ENCODE data around the gene FBXL3.

DNA sequence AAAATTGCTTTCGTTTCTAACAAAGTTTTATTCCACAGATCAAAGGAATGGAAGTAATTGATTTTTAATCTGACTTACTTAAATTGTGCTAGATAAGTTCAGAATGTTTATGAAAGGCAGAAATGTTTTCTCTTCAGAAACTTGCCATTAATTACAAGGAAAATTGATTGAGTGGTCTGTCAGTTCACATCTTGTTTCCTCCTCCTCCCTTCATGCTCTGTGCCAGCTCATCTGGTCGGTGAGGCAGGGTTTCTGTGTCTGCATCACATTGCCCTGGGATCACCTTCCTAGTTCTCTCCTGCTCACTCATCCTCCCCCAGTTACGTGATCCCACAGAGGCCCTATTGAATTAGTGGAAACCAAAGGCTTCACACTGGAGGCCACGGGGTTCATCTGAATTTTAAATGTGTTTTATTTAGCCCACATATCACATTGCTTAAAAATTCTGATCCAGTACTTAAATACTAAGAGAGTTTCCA lies 378.8 kb downstream of the LMO7 start:
- RRBS = no CpG with 5 or more reads among the region's 4 CpGs

- RRBS = no CpG with 5 or more reads among the region's 3 CpGs
These were observed 450.8 kb downstream of the LMO7 start for GRCh38 chr13:76086885-76087419.

DNA sequence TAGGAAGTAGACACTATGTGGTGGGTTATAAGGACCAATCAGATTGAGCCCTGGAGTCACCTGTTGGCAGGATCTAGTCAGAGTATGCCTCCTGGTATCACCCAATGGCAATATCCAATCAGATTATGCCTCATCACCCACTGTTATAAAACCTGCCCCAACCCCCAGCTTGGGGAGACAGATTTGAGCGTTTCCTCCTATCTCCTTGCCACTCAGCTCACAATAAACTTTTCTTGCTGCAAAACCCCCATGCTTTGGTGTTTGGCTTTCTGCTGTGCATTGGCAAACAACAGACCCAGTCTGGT lies 564.2 kb downstream of the LMO7 start:
- RRBS = no CpG with 5 or more reads among the region's 1 CpG

GRCh38 chr13:76824155-76824492 lies 62.1 kb downstream of the KCTD12 start:
- RRBS = no CpG with 5 or more reads among the region's 1 CpG

GRCh38 chr13:76880463-76881548 lies 5.4 kb downstream of the KCTD12 start:
- RRBS = no CpG with 5 or more reads among the region's 4 CpGs

DNA sequence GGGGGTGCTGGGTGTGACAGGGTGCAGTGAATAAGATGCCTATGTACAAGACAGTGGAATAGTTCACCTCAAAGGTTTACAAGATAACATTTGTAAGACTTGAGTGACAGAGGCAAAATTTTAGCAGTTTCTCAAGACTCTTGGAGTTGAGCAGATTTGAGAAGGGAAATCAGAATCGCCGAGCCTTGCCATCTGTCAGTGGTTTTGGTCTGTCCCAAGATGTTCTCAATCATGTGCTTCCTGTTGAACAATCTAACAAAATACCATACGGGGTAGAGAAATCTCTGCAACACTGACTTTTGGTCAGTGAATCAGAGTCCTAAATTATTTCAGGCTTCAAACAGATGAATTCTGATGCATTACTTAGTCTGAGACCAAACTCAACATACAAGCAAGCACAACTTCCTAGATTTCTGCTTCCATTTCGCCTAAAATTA lies 3.8 kb downstream of the KCTD12 start:
- RRBS = no CpG with 5 or more reads among the region's 4 CpGs

DNA sequence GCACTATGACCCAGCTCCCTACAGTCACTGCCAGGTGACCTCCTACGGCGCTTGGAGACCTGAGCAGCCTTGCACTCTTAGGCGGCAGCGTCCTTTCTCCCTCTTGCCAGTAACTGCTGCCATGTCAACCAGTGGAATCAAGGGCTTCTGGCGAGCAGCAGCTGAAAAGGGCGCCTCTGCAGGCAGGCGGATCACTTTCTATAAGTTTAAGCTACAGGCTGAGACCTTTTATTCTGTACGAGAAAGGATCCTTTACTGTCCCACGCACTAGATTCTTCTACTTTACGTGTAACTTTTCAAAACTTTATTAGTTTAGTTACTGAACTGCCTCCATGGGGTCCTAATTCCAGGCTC lies 2.0 kb downstream of the KCTD12 start:
- RRBS = no CpG with 5 or more reads among the region's 10 CpGs

GRCh38 chr13:76886615-76886776 lies 291 bp upstream of the KCTD12 start:
- RRBS = no CpG with 5 or more reads among the region's 12 CpGs

DNA sequence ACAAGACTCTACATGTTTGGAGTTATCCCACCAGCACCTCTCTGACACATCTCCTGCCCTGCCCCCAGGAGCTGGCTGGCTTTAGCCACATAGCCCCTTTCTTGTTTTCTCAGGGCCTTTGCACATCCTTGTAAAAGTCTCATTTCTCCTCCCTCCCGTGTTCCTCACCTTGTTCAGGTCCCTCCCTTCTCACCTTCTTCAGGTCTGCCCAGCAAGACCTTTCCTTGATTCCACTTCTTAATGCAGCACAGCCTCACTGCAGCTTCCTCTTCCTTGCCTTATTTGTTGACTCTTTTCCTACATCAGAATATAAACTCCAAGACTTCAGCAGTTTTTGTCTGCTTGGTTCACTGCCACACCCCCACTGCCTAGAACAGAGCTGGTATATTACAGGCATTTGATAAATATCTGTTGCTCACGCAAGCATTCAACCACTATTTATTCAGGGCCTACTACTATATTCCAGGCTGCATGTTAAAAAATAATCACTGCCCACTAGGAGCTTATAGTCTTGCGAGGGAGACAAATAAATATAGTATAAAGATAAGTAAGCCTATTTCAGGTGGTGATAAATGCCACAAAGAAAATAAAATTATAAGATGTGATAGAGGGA lies 2.5 kb upstream of the KCTD12 start:
- RRBS = no CpG with 5 or more reads among the region's 3 CpGs

GRCh38 chr13:77026969-77027712 lies at the start of gene FBXL3:
Gene FBXL3, minus strand, starts transcription at chr13:77027159.
- RRBS = 5% methylated on average over 7 of the region's 57 CpGs

DNA sequence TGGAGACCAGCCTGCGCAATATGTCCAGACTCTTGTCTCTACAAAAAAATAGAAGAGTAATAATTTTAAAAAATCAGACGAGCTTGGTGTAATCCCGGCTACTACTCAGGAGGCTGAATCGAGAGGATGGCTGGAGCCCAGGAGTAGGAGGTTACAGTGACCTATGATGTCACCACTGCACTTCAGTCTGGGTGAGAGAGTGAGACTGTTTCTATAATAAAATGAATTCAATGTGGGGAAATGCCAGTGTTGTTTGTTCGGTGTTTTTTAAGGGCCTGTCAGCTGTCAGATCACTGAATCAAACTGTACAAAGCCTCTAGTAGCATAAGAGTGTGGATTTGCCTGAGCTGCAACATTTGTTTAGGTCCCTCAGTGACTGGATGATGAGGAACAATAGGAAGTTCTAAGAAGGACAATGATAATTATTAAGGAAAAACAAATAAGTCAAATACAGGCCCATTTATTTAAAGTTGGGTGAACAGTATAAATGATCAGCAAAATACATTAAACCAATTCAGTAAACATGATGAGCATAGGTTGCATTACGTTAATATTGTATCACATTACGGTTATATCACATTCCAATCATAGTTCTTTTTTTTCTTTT lies 1.4 kb upstream of the FBXL3 start:
- RRBS = no CpG with 5 or more reads among the region's 7 CpGs

DNA sequence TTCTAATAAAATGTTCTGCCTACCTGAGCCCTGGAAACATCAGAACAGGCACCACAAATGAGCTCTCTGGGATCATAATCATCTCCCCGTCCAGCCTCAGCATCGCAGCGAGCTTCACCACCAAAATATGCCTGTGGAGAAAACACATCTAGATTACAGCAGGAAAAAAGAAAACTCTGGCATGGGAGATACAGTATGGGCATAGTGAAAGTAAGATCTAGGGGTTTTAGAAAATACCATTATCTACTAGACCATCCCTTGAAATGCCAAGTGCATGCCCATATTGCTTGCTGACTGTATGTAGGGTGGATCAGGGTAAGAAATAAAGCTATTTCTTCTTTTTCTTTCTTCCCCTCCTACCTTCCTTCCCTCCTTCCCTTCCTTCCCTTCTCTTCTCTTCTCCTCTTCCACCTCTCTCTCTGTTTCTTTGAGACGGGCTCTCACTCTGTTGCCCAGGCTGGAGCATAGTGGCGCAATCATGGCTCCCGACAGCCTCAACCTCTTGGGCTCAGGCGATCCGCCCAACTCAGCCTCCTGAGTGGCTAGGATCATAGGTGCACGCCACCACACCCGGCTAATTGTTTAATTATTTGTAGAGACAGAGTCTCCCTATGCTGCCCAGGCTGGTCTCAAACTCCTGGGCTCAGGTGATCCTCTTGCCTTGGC lies 25.0 kb upstream of the FBXL3 start:
- RRBS = no CpG with 5 or more reads among the region's 10 CpGs

DNA sequence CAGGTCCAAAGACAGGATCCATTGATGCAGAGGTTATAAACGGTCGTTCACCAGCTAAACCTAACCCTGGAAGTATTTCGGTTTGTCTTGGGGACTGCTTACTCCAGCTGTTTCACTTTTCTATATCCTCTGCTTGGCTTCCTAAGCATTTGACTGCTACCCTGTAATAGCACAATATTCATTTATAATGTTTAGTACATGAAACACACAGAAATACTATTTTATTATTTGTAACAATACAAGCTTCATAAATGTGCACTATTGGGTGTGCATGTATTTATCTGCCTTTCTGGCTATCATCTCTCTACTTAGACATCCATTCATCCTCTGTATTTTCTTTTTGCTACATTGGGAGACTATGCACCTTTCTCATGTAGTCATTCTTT lies 26.5 kb upstream of the FBXL3 start:
- RRBS = no CpG with 5 or more reads among the region's 3 CpGs

DNA sequence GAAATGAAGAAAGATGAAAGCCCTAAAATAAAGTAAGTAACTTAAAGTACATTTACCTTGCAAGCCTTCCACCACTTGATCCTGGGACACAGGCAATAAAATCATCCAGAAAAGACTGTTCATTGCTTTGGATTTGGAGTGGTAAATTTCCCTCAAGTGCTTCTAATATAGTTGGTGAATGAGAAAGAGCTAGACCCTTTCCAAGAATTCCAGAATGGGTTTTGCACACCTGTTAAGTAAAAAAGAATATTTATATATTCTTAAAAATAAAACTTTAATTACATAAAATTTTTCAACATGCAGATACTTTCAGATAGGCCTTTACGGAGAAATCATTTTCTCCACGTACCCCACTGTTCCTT lies 130.9 kb upstream of the FBXL3 start:
- RRBS = no CpG with 5 or more reads among the region's 2 CpGs

GRCh38 chr13:77226266-77226829 lies 100.5 kb downstream of the MYCBP2 start:
- RRBS = no CpG with 5 or more reads among the region's 3 CpGs

DNA sequence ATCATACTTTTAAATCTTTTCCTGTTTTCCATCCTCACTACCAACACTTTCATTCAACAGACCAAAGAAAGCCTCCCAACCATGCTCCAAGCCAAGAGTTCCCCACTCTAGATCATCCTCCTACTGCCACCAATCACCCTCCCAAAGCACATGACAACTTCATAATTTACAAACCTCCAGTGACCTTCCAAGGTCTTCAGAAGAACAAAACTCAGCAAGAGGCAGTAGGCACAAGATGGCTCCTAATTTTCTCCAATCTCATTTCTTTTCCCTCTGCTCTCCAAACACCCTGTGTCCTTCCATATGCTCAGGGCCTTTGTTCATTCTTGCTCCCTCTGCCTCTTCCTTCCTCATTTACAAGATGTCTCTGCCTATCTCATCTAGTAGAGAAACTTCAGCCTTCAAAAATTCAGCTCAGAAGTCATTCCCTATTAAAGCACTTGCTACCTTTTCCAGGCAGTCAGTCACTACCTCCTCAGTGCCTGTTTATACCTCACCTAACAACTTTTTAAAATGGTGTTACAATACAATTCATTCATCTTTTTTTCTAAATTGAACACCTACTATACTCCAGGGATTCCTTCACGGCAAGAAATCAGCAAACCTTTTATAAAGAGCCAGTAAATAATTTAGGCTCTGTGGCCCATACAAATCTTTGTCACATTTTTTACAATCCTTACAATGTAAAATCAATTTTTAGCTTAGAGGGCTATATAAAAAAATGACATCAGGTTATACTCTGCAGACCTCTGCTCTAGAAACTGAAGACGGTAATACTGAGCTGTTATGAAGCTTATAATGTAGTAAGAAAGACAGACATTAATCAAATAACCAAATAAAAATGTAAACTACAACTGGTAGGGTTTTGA lies 75.1 kb downstream of the MYCBP2 start:
- RRBS = no CpG with 5 or more reads among the region's 2 CpGs

- RRBS = no CpG with 5 or more reads among the region's 3 CpGs
These were observed 26.7 kb downstream of the MYCBP2 start for GRCh38 chr13:77300178-77300623.

GRCh38 chr13:77533657-77534333 lies 1.7 kb upstream of the SCEL start:
- RRBS = no CpG with 5 or more reads among the region's 7 CpGs

GRCh38 chr13:77695728-77696677 lies 1.5 kb upstream of the SLAIN1 start:
- RRBS = no CpG with 5 or more reads among the region's 9 CpGs

DNA sequence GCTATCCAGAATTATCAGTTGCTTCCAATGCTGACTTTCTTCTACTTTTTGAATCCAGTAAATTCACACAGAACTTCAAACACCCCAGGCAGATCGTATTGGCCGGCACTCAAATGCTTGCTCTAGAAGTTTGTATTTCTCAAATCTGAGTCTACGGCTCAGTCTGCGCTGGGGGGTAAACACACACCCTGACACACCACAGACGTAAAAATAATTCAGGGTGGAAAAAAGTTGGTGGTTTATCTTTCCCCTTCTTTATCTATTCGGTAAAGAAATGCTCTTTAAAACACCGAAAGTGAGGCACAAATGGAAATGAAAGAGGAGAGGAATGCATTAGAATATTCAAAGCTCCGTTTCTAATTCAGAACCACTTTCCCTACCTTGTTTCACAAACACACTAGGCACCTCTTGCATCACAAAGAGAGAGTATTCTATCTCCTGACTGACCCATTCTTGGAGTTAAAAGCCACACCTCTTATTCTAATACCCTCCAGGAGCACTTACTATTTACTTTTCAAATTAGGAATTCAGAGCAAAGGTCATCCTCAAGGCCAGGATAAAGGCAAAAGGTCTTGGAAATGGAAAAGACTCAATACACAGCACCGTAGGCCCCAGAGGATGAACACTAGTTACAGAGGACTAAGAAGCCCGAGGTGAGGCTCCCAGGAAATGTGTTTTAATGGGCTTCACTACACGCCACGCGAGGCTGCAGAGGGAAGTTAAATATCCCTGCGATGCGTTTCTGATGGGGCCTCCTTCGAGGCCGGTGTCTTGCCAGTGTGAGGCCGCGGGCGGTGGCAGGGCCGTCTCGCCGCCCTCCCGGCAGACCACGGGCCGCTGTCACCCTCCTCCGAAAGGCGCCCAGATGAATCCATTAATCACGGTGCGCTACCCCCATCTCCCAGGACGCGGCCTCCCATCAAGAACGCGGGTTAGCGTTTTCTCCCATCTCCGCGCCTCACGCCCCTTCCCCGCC lies 673 bp downstream of the OBI1 start:
- RRBS = 4% methylated on average over 8 of the region's 39 CpGs

All from UCH-1 (cell line).